HTR-8/SVneo (cell line): ENCODE data around the genes PLIN2 and IZUMO3.

DNA sequence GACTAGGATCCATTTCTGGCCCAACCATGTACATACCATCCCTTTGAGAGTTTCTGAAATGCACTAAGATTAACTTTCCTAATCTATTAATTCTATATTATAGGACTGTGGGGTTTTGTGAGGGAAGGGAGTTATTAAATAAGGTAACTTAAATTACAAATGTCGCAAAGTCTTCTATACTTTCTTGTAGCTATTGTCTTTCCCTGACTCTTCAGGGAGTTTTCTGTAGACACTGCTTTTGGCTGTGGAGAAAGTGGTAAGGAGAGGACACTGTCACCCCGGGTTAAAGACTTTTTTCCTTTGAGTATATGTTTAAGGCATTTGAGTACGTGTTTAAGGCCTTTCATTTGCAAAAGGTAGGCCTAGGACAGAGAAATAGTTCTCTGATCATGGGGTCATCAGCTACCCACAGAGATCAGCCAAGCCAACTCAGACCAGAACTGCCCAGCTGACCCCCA, 90.9 kb upstream of the ADAMTSL1 start:
- RRBS: no CpG with 5 or more reads among the region's 3 CpGs

- RRBS: no CpG with 5 or more reads among the region's 4 CpGs
These were observed 159.0 kb downstream of the ADAMTSL1 start for GRCh38 chr9:18632924-18633400.

GRCh38 chr9:19127343-19127896, at the start of gene PLIN2:
PLIN2 (minus strand) TSS chr9:19127492.
- RRBS: 2% methylated on average over 31 of the region's 56 CpGs

- RRBS: no CpG with 5 or more reads among the region's 13 CpGs
These were observed 39.1 kb upstream of the PLIN2 start for GRCh38 chr9:19166427-19166841.

DNA sequence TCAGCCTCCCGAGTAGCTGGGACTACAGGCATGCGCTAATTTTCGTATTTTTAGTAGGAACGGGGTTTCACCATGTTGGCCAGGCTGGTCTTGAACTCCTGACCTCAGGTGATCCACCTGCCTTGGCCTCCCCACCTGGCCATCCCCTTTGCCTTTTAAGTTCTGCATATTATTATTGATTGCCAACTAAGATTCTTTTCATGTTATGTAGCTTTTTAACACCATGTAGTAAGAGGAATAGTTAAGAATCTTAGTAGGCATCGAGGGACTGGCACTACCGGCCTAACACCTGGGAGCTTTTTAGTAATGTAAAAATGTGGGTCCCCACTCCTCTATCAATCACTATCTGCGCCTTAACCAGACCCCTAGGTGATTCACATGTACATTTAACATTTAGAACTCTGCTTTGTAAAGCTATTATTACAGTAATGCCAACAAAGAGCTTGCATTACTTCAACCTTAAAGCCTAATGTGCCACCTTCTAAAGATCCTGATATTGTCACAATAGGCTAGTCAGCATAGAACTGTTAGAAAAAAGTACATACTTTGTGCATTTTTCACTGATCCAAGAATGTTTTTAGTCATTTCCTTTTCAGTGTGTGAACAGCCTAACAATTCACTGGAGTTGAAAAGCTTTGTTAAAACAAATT, 4.7 kb downstream of the RPS6 start:
- RRBS: no CpG with 5 or more reads among the region's 7 CpGs

DNA sequence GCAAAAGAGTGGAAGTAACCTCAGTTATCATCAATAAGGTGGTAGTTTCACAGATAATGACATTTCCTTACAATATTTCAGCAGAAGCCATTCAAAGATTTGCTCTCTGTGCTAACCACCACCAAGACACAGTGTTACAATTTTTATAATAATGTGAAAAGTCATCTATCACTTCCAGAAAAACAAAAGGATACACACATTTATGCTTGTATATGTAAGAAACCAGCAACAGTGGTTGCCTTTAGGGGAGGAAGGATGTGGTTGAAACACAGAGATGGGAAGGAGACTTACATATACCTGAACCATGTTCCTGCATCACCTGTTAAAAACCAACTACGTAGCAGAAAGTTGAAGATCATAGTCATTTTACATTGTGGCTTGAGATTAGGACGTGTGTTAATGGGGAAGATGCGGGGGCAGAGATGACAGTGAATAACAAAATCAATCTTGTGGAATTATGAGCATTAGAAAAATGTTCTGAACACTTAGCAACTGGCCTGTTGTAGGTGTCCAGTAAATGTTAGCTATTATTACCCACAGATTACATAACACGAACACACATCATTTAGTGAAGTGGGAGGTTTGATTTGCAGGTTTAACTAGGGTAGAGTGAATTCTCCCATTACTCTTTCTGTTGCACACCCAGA, 307.3 kb downstream of the MLLT3 start:
- RRBS: no CpG with 5 or more reads among the region's 4 CpGs

DNA sequence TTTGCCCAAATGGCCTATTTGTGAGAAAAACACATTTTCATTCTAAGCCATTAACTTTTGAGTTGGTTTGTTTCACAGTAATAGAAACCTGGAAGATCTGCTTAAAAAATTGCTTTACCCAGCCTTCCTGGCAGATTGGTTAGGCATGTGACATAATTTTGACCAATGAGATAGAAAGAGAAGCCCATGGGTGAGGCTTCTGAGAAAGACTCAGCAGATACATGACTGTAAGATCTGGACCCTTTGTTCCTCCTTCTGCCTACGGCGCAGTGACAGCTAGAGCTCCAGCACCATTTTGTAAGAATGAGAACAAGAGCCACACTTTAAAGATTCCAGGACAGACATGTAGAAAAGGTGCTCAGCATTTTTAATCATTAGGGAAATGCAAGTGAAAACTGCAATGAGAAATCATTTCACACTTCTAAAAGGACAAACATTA, 18.4 kb upstream of the MLLT3 start:
- RRBS: no CpG with 5 or more reads among the region's 2 CpGs

DNA sequence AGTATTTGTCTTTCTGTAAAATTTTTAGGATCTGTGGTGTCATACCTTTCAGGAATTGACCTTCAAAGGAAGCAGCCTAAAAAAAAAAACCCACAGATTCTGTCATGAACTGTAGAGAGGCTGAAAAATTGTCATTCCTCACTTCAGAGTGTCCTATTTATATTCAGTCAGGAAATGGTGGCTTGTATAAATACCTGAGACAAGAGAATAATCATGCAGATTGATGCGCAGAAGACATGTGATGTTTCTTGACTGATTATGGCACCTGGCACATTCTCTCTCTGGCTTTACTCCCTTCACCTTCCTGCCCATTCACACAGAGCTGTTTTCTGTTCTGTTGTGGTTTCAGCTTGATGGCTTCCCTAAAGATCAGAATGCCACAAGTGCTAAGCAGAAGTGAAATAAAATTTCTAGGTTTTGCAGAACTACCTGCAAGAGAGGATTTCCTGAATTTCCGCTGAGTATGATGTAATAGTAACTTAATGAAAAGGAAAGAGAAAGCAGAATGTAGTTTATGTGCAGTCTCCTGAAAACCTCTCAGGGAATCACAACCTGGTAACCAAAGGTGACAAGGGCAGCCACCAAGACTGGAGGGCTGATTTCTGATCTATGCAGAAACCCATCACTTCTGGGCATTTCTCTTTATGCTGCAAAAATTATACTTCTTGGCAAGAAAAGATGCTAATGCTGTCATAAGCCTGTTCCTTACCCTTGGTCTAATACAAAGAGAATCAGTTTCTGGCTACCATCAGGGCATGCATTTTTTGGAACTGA, 4.0 kb downstream of the IFNA1 start:
- RRBS: no CpG with 5 or more reads among the region's 2 CpGs

GRCh38 chr9:21519577-21520459, 37.7 kb upstream of the IFNE start:
- RRBS: no CpG with 5 or more reads among the region's 5 CpGs

- RRBS: 98% methylated on average over 6 of the region's 15 CpGs
These were observed 9.2 kb downstream of the CDKN2A start for GRCh38 chr9:21965595-21965807.

DNA sequence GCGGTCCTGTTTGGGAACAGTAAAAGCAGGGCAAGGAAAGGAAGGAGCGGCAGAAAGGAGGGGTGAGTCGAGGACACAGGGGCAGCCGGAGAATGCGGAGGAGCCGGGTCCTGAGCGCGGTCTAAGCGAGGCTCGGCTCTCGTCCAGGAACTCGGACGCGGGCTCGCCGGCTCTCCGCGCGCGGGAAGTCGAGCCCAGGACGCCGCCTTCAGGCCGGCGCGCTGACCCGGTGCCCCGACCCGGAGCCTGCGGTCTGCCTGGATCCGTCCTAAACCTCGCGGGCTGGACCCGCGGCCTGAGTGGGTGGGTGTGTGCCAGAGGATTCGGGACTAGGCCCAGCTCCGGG, 13.5 kb downstream of the CDKN2B start:
- RRBS: 2% methylated on average over 24 of the region's 37 CpGs

GRCh38 chr9:22041129-22041735, 32.1 kb upstream of the CDKN2B start:
- RRBS: no CpG with 5 or more reads among the region's 1 CpG

DNA sequence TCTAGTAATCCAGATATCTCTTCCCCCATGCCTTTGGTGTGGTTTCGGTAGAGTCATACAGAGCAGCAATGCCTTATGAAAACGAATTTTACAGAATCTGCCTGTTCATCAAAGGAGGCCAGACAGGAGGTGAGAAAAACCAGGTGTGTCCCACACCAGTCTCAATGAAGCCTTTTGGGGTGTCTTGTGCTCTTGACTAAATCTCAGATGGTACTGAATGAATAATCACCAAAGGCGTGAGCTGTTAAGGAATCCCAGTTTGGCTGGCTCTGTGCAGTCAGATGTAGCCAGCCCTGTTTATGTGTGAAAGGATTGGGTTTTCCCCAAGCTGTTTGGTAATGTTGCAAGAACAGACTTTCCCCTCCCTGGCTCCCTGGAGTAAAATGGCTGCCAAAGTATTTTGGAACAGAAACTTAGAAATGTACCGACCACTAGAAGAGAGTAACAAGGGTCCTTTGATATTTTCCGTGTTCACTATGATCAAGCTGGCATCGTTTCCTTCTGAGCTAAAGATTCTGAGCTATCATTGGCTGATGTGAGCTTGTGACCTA, 70.9 kb upstream of the CDKN2B start:
- RRBS: no CpG with 5 or more reads among the region's 6 CpGs

- RRBS: no CpG with 5 or more reads among the region's 8 CpGs
These were observed 9.3 kb upstream of the DMRTA1 start for GRCh38 chr9:22437205-22437743.

- RRBS: no CpG with 5 or more reads among the region's 5 CpGs
These were observed 204.1 kb downstream of the ELAVL2 start for GRCh38 chr9:23621825-23622388.

- RRBS: no CpG with 5 or more reads among the region's 10 CpGs
These were observed at the start of gene IZUMO3 for GRCh38 chr9:24545391-24546149. IZUMO3 (minus strand) TSS chr9:24545897.

GRCh38 chr9:27473004-27473585, 51.0 kb upstream of the IFNK start:
- RRBS: no CpG with 5 or more reads among the region's 7 CpGs

- RRBS: no CpG with 5 or more reads among the region's 14 CpGs
These were observed 81.5 kb upstream of the C9orf72 start for GRCh38 chr9:27654707-27655221.

- RRBS: no CpG with 5 or more reads among the region's 6 CpGs
These were observed 1037.2 kb upstream of the ACO1 start for GRCh38 chr9:31347126-31347684.

DNA sequence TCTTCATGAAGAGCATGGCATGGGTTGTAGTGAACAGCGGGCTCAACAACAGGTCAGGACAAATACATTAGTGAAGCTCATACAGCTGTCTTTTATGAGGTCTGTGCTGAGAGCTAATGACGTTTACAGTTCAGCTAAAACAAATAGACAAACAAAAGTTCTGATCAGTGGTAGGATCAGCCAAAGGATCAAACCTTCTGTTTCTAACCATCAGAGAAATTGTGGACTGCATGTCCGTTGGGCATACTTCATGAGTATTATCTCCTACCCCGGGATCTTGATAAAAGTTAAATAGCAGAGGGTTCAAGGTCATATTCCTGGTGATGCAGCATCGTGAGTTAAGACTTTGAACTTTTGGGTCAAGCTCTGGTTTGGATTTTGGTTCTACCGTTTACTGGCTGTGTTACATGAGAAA, 37.9 kb downstream of the ACO1 start:
- RRBS: no CpG with 5 or more reads among the region's 6 CpGs